ENCODE data around the genes ACO1, B4GALT1 and NFX1.

DNA sequence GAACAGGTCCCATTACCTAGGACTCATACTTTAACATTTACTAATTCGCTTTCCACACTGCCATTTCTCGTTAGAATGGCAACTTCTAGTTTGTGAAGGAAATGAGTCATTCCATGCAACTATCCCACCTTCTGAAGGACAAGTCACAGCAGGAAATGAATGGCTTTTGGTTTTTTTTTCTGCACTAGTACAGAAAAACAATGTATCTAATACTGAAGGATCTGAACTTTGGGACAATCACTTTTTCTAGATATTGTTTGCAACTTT is 24.6 kb upstream of the IFNK start:
- PRO-cap, 2 experiments, result no peak in any of the 2 experiments

GRCh38 chr9:27531442-27531792 is 1.8 kb upstream of the MOB3B start:
- PRO-cap, 2 experiments, result no peak in any of the 2 experiments

GRCh38 chr9:27539505-27540394 is 10.1 kb upstream of the MOB3B start:
- PRO-cap, 2 experiments, result no peak in any of the 2 experiments

- PRO-cap, 2 experiments, result no peak in any of the 2 experiments
Measured at GRCh38 chr9:27566596-27567208, 6.6 kb downstream of the C9orf72 start.

DNA sequence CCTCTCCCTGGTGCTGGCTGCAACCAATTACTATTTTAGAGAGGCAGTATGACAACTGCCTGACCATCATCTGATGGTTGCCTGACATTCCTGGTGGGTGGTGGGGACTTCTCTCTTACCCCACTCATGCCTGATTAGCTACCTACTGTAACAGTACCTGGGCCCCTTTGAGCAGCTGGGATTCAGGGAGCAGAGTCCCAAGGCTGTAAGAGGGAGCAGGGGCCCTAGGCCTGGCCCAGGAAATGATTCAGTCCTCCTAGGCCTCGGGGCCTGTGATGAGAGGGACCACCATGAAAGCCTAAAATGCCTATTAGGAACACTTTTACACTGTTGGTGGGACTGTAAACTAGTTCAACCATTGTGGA is 3.8 kb upstream of the C9orf72 start:
- PRO-cap, 2 experiments, result no peak in any of the 2 experiments

DNA sequence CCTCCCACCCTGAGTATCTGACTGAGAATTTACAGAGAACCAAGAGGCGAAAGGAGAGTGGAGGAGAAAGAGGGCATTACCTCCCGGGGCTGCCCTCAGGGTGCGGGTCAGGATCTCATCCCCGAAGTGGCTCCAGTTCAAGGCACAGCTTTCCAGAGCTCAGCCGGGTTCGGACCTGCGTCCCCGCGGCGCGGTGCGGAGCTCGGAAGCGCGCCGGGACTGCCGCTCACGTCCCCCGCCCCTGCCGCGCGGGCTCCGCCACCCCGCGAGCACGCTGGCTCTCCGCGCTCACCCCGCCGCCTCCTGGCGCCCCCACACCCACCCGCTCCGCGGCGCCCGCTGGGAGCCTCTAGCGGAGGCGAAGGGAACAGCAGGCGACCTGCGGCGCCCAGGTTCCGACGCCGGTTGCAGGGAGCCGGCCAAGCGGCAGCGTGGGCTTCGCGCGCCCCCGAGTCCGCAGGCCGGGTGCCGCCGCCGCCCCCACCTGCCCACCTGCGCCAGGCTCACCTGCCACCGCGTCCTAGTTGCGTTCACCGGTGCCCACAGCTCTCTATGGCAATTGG is 1.3 kb downstream of the LINGO2 start:
- PRO-cap, 2 experiments, result no peak in any of the 2 experiments

GRCh38 chr9:32383784-32384779 is at the start of gene ACO1:
ACO1 (plus strand) TSS chr9:32384643.
- PRO-cap, 2 experiments, result peak in 2 of 2 experiments; most common plus-strand start chr9:32384625 (in 1); most common minus-strand start chr9:32384514 (in 1)

- PRO-cap, 2 experiments, result no peak in any of the 2 experiments
Measured at GRCh38 chr9:32523502-32524413, 2.2 kb downstream of the RIGI start.

DNA sequence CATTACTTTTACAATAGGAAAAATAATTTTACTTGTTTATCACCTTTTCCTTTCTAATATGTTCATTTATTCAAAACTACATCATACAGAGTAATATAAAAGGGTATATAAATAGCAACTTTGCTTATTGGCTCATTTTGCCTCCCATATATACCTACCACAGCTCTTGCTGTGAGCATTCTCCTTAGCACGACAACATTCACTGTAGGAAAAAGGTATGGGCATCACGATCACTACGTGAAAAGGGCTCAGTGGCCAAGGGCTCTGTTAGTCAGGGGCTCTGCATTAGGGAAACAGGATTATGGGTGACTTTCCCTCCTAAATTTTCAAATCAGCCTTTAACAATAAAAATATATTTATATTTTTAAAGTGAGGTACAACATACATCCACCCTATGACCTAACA is 18.9 kb downstream of the APTX start:
- PRO-cap, 2 experiments, result no peak in any of the 2 experiments

DNA sequence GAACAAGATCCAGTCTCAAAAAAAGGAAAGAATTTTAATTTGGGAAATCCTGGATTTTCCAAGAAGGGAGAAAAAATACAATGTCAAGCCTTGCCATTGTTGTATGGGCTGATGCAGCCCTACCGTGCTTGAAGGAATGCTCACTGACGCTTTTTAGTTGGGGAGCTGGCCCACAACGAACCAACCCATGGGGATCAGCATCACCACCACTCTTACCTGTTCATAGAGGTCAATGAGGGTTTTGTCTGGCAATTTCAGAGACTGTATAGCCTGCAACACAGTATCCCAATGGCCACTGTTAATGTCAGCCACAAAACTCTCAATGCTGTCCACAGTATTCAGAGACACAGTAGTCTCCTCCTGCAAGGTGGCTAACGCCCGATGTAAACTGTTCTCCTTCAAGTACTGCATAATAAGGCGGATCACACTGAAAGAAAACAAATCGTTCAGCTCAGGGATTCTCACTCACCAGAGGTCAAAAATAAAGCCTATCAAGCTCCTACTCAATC is 3.0 kb downstream of the SMU1 start:
- PRO-cap, 2 experiments, result no peak in any of the 2 experiments

GRCh38 chr9:33113043-33113630 is 36.7 kb upstream of the SMU1 start:
- PRO-cap, 2 experiments, result no peak in any of the 2 experiments

DNA sequence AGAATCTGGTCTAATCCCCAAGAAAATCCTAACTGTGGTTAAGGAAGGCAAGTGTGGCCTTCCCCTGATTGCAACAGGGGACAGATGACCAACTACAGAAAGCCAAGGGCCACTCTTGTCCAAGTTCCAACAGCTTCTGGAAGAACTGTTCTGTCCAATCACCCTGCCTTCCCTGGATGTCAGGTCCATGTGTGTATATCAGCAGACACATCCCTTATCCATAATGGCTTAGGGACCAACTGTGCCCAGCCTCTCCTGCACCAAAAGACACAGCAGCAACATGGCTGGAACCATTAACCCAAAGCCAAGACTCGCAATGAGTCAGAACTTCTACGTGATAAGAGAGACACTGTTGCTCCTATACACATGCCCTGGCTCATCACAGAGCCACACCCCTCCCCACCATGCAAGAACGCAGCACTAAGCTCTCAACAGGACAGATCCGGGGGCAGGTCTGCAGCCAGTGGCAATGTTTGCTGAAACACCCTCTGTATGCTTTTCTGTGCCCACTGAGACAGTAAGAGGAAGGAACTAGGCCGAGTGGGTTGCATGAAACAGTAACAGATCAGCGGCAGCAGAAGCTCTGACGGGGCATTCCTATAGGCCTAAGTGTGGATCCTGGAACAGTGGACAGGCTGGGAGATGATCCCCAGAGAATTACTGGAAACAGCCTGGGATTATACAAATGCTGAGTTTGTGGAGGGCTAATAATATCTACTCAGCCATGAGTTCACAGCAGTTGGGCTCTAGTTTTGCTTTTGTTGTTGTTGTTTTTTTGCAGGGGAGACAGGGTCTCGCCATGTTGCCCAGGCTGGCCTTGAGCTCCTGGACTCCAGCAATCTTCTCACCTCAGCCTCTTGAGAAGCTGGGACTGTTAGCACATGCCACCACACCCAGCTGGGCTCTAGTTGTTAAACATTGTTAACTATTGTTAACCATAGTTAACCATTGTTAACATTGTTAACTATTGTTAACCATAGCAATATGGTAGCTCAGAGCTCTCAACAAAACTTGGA is 41.1 kb downstream of the B4GALT1 start:
- PRO-cap, 2 experiments, result no peak in any of the 2 experiments

GRCh38 chr9:33127945-33128919 is 38.9 kb downstream of the B4GALT1 start:
- PRO-cap, 2 experiments, result no peak in any of the 2 experiments

DNA sequence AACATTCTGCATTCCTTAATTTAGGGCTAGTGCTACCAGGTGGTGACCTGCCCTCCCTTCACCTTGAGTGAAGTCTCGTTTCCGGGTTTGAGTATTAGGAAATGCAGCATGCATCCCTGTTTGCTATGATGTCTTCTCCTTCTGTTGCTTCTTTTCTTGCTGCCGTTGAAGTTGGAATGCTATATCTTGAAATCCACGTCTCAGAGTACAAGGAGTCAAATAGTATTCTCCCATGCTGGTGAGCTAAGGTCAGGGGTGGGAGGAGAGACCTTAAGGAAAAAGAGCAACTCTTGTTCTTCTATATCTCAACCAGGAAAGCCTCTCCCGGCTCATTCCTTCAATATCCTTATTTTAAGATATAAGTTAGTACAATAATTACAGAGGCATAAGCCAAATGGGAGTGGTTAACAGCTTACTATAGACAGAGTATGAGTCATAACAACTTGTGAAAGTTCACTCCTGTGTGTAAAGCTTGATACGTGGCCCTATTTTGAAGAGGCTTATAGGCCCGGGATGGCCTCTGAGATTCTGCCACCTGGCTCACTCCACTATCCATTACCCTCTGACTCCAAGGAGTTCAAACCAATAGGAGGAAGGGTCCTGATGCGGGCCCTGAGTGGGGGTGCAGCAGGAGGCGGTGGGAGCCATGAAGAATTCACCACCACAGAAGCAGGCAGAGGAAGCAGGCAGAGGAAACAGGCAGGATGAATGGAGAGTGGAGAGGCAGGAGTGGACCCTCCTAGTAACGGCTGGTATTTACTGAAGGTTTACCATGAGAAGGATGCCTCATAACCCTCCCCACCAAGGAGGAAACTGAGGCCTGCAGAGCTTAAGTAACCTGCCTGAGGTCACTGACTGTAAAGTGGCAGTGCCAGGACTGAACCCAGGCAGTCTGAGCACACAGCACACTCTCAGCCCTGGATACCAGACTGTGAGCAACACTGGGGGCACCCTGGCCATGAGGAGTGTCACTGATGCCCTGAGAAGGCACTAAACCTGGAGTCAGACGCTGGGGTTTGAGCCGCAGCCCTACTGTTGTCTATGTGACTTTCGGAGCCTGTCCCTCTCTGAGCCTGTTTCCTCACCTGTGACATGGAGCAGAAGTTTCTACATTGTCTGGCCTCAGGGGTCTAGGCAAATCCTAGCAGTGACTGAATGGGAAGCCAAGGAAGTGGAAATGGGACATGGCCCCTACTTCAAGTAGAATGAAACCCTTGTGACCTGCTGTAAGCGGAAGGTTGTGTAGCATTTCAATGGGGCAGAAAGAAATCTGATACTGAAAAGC is 36.5 kb downstream of the B4GALT1 start:
- PRO-cap, 2 experiments, result no peak in any of the 2 experiments

DNA sequence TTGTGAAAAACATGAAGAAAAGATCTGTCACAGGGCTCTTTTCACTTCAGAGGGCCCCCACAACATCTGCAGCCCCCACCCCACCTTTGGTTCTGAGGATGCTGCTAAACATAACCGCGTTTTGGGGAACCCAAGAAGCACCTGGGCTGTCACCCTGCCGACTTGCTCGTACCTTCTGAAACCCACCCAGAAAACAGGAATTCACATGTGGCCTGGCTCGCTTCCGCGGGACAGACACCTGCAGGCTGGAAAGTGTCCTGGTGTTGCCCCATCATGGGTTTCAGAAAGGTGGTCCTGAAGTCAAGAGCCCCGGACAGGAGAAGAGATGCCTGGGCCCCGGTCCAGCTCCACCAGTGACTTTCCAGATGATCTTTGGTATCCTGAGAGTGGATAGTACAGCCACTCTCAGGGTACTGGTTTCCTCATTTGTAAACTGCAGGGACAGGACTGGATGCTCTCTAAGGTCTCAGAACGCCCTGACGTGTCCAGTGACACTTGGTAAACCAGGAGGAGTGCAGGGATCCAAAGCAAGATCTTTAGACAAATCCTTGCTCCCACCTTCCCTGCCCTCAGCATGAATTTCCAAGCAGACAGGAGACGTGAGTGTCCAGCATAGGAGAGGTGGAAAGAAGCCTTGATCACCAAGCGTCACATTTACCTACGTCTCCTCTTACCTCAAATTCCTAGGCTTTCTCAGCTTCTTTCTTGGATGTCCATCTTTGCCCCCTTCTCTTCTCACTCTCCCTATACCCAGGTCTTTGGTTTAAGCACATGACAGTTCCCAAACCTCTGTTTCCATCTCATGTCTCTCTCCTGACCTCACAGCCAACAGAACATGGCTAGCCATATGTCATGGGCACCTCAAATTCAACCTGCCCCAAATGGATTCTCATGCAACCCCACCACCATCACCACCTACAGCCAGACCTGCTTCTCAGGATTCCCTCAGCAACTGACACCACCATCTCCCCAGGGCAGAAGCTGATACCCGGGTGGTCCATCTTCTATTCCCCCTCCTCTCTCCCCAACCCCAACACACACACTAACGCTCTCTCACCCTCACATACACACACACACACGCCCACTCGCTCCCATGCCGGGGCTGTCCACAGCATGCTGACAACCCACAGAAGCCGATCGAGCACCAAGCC is 28.9 kb downstream of the B4GALT1 start:
- PRO-cap, 2 experiments, result no peak in any of the 2 experiments

DNA sequence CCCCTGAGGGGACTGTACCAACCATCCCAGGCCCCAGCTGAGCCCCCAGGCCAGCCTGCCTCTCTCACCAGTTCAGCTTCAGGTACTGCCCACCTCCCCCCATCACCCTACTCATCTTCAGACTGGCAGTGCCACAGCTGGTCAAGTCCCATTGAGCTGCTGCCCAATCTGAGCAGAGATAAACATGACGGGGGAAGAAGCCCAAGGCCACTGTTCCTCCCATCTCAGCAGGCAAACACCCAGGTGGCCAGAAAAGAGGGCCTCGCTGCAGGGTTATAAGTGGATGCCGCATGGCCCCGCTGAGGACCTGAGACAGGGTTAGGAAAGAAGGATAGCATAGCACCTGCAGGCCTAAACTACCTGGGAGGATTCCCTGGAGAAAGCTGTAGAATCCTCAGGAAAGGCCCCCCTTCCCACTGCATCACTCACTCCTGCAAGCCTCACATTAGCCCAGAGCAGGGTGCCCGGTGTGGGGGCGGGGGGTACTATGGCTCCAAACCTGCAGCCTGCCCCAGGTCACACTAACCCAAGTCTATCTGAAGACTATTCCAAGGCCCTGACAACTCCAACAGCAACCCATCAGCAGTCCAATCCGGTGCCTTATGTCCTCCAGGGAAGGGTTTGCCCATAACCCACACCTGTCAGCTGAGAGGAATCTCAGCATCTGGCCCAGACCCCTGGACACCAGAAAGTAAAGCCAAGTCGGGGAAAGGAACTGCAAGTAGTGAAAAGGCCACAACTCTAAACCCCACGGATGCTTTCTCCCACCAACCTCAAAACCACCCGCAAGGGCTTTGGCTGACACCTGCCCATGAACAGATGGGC is 3.4 kb downstream of the B4GALT1 start:
- PRO-cap, 2 experiments, result no peak in any of the 2 experiments

- PRO-cap, 2 experiments, result peak in 2 of 2 experiments; most common plus-strand start chr9:33167653 (in 2); most common minus-strand start chr9:33167336 (in 2)
Measured at GRCh38 chr9:33166714-33167741, at the start of gene B4GALT1. B4GALT1 (minus strand) TSS chr9:33167336.

GRCh38 chr9:33263558-33264570 is 644 bp downstream of the BAG1 start:
- PRO-cap, 2 experiments, result peak in 1 of 2 experiments; most common plus-strand start chr9:33264222 (in 1); most common minus-strand start chr9:33264214 (in 1)

GRCh38 chr9:33288477-33289007 is 1.8 kb upstream of the NFX1 start:
- PRO-cap, 2 experiments, result peak in 2 of 2 experiments; most common plus-strand start chr9:33288745 (in 1)

GRCh38 chr9:33289972-33290772 is at the start of gene NFX1:
NFX1 (plus strand) TSS chr9:33290516.
- PRO-cap, 2 experiments, result peak in 2 of 2 experiments; most common plus-strand start chr9:33290240 (in 2); most common minus-strand start chr9:33290257 (in 2)

Data from helper T cell (primary cell).